ENCODE measurements around a stretch of chr20.

DNA sequence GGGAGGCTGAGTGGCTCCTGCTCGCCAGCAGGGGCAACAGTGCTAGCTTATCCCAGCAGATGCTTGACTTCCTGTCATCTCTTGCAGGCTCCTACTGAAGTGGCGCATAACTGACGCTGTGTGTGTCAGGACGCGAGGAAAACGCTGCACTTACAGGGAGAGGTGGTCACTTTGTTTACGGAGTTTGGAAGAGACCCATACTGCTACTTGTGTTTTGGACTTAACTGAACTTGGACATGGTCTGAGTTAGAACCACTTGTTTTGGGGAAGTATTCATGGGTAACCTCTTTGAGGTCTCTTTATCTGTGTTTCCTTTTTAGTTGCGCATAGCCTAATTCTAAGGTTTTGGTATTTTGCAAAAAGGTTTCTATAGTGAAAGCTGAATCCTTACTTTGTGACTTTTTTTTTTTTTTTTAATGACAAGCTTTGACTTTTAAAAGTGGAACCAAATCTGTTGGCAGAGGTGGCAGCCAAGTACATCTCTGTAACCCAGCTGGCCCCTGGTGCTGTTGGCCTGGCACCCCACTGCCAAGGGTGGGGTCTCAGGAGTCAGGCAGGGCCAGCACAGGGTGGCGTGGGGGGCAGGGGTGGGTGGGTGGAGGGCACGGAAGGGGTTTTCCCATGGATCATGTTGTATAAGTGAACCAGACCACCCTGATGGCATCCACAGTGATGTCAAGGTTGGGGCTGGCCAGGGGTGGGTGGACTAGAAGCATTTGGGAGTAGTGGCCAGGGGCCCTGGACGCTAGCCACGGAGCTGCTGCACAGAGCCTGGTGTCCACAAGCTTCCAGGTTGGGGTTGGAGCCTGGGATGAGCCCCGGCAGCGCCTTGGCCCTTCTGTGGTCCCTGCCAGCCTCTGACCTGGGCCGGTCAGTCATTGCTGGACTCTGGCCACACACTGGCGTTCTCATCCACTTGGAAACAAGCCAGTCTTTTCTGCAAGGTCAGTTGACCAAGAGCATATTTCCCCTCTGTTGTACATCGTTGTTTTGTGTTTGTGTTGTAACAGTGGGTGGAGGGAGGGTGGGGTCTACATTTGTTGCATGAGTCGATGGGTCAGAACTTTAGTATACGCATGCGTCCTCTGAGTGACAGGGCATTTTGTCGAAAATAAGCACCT is 8.8 kb downstream of the PSMA7 start:
- PRO-cap, result no peak

DNA sequence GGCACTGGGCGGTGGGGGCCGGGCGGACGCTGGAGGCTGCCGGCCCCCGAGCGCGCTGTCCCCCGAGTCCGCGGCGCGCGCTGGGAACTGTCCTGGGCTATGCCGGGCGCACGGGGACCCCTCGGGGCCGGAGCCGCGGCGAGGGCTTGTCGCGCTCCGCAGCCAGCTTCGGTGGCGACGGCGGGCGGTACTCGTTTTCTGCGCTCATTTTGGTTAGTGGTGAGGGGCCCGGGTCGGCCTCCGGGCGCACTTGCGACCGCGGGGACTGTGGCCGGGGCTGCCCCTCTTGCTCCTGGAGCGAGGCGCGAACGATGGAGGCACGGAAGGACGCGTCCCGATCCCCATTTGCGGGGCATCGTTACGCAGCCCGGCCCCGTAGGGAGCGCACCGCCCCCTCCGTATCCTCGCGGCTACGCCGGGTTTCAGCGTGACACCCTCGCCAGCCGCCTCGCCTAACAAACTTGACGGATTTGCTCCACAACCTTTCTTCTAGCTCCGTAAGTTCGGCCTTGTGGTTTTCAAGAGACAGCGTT is 642 bp downstream of the SS18L1 start:
- PRO-cap, result unidirectional peak, minus-strand start at position 347 of the sequence

GRCh38 chr20:62151916-62152840 is 8.6 kb downstream of the SS18L1 start:
- PRO-cap, result no peak

GRCh38 chr20:62283230-62283639 is 19.6 kb upstream of the ADRM1 start:
- PRO-cap, result no peak

DNA sequence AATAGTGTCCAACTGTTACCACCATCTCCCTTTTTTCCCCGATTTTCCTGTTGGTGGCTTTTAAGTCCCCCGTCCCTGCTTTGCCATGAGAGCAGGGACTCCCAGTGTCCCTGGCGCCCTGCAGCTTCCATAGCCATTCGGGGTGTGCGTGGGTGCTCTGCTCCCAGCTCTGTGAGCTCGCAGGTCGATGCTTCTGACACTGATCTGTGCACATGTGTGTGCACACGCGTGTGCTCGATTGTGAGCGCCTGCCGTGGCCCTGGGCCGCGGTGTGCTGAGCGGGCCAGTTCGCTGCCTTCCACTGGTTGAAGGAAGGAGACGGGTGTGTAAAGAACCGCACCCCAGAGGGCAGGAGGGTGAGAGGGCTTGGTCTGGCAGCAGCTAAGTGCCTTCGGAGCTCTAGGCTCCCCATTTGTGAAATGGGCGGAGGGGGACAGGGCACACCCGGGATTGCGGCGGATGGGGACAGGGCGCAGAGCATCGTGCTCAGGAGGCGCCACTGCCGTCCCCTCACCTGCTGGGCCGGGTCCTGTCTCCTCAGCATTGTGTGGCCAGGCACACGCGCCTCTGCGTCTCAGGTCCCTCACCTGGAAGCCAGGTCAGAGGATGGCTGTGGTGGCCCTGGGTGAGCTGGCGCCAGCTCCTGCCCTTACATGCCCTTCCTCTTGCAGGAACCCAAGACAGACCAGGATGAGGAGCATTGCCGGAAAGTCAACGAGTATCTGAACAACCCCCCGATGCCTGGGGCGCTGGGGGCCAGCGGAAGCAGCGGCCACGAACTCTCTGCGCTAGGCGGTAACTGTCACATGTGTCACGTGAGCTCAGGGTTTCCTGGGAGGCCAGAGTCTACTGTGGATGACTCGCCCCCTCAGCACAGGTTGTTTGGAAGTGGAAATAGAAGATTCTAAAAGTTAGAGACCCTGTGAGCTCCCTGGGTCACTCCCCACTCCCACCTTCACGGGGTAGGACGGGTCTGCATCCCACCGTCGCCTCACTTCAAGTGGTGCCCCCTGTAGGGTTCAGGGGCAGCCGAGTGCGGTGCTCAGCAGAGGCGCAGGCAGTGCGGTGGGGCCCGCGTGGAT is 3.1 kb downstream of the ADRM1 start:
- PRO-cap, result no peak

DNA sequence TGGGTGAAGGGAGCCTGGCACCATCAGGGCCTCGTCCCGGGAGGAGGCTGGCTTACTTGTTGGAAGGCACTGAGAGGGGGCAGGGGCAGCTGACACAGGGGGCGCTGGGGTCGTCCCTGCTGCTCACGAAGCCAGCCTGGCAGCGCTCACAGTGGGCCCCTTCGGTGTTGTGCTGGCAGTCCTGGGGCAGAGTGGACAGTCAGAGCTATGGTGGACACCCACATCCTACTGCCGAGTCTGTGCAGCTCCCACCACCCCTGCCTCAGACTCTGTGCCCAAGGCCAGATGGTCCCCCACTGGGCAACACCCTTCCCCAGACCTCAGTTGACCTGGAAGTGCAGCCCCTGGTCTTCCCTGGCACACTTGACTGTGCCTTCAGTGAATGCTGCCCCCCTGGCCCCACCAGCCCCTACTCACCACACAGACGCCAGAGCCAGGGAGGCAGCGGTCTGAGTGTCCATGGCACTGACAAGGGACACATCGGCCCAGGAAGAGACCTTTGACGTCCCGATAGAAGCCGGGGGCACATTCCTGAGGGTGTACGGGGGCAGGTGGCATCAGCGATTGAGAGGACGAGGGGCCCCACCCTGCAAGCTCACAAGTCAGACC is 21.3 kb downstream of the ADRM1 start:
- PRO-cap, result no peak

GRCh38 chr20:62337512-62338183 is 29.5 kb downstream of the LAMA5 start:
- PRO-cap, result no peak

- PRO-cap, result no peak
Observed at GRCh38 chr20:62360685-62361695, 6.1 kb downstream of the LAMA5 start.

GRCh38 chr20:62370914-62371255 is 3.8 kb upstream of the LAMA5 start:
- PRO-cap, result no peak

DNA sequence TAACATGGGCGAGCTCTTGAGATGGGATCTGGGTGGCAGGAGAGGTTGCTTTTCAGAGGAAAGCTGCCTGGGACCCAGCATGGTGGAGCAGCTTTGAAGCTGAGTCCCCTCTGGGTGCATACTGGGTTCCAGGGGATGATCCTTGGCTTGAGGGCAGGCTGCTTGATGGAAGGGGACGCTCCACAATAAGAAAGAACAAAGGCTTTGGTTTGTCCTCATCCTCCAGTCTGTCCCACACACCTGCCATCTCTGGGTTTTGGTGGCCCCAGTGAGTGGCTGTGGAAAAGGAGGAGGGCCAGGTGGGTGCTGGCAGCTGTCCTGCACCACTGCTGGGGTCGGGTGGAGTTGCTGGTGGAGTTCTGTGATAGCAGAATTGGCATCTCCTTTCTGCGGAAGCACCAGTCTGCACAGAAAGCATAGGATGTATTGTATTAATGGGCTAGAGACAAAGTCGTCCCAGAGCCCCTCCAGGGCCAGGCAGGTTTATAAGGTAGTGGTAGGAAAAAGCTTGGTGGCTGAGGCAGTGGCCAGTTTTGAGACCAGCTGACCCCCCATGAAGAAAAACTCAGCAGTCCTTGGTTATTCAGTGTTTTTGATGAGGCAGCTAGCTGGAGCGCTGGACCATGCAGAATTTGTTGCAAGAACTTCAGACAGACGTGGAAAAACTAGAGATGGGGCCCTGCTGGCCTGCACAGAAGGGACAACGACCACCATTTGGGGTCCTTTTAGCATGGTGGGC is 2.4 kb downstream of the RPS21 start:
- PRO-cap, result no peak

- PRO-cap, result no peak
Observed at GRCh38 chr20:62389885-62390415, 3.0 kb downstream of the RPS21 start.

- PRO-cap, result no peak
Observed at GRCh38 chr20:62433737-62434133, 6.4 kb upstream of the RBBP8NL start.

DNA sequence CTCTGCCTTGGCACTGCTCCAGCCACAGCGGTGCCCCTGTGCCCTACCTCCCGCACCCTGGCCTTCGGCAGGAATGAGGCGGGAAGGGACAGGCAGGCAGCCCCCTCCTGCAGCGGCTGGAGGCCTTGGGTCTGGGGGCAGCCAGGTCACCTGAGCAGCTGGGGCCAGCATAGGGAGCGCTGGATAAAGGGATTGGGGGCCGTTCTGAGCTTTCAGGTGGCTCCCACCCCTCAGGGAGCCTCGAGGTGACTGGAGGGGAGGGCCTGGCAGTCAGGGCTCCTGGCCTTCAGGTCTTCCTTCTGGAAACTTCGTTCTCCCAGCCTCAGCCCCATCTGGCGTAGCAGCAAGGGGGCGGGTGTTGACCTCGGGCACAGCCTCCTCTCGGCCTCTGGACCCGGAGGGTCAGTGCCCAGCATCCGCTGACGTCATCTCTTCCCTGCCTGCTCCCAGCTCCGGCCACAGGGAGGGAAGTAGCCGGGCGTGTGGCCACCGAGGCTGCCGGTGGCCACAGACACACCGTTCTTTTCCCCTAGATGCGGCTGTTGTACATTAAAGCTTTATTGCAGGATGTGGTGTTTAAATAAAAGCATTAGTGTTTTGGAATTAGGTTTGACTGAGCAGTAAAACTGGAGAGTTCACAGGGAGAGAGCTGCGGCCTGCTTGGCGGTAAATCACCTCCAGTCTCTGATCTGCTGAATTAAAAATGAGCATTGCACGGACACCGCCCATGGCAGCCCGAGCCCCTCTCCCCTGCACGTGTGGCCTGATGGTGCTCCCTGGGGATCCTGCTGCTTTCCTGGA is 80.0 kb upstream of the GATA5 start:
- PRO-cap, result no peak

GRCh38 chr20:62617086-62617500 is 25.2 kb upstream of the SLCO4A1 start:
- PRO-cap, result no peak

GRCh38 chr20:62621177-62621739 is 21.0 kb upstream of the SLCO4A1 start:
- PRO-cap, result no peak

- PRO-cap, result bidirectional peak, plus-strand start at chr20:62624146, minus-strand start at chr20:62623992
Observed at GRCh38 chr20:62623164-62624387, 18.7 kb upstream of the SLCO4A1 start.

DNA sequence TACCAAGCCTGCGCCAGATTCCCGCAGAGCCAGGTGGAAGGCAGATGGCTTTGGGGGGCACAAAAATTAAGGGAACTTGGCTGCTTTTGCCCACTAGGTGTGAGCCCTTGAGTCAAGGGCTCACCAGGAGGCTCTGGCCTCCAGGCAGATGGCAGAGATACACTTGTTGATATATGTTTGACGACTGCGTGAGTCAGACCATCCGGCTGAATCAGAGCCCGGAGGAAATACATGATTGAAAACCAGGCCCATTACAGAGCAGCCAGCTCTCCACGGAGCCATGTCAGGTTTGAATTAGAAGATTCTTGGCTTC is 5.2 kb upstream of the NTSR1 start:
- PRO-cap, result no peak

DNA sequence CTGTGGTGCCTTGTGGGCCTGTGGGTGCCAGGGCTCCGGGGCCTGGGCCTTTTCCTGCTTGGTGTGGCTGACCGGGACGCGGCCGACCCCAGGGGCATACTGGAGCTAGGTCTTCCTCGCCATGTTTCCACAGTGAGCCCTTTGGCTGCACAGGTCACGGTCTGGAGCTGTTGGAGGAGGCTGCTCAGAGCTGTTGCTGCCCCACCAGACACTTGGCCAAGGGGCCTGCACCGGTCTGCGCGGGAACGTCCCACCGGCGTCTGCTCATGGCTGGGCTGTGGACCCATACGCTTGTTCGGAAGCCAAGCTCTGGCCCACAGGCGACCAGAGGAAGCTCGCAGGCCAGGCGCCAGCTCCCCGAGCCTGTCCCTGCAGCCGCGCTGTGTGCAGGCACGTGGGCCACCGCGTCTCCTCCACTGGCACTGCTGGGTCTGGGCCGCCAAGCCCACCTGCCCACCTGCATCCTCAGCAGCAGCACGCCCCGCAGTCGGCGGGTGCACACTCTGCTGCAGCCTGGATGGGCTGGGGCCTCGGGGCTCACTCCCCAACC is 15.3 kb upstream of the TCFL5 start:
- PRO-cap, result no peak

DNA sequence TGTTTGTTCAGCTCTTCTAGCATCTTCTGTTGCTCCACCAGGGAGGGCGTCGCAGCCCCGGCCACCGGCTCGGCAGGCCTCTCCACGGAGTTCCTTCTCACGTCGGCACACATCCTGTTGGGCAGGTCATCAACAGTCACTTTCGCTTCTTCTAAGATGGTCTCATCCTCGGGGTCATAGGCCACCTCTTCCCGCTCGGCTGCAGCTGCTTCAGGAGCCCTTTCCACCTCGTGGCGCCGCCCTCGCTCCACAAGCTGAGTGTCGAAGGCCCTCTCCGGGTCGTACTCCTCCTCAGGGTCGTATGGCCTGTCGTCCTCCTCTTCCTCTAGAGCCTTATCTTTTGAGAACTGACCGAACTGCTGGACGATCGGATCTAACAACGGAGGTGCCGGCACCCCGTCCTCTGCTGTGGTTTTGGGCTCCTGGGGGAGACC is 19.9 kb upstream of the TCFL5 start:
- PRO-cap, result no peak

DNA sequence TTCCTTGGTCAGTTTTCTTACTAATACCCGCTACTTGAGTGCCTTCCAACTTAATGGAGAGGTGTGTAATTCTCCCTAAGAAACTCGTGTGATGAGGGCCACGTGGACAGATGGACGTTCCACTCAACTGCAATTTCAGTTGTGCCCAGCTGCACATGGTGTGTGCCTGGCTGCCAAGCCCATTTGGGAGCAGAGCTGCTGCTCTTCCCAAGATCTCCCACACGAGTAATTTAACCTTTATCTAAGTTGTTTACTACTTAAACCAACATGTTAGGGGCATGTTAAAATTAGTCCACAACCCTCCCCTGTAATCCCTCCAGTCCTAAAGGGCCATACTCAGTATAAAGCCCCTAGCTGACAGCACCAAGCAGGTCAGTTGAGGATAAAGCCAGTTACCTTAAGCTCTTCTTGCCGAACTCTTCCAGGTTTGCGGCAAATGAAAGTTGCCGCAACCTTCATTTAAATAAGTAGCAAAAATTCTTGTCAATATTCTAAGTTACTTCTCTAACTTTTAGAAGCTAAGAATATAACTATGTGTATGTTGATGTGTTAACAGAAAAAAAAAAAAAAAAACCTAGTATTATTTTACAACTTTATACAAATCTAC is 24.9 kb downstream of the DIDO1 start:
- PRO-cap, result no peak

Data from aorta (tissue), 1 donor.